NCI-H460 (cell line): ENCODE measurements around a stretch of chr6.

RAMPAGE:
- cytosol, long total RNA, result no peak
- long total RNA, result no peak
- nucleus, long total RNA, result no peak
Measured at GRCh38 chr6:135182124-135182627, 1.1 kb downstream of the MYB start.

DNA sequence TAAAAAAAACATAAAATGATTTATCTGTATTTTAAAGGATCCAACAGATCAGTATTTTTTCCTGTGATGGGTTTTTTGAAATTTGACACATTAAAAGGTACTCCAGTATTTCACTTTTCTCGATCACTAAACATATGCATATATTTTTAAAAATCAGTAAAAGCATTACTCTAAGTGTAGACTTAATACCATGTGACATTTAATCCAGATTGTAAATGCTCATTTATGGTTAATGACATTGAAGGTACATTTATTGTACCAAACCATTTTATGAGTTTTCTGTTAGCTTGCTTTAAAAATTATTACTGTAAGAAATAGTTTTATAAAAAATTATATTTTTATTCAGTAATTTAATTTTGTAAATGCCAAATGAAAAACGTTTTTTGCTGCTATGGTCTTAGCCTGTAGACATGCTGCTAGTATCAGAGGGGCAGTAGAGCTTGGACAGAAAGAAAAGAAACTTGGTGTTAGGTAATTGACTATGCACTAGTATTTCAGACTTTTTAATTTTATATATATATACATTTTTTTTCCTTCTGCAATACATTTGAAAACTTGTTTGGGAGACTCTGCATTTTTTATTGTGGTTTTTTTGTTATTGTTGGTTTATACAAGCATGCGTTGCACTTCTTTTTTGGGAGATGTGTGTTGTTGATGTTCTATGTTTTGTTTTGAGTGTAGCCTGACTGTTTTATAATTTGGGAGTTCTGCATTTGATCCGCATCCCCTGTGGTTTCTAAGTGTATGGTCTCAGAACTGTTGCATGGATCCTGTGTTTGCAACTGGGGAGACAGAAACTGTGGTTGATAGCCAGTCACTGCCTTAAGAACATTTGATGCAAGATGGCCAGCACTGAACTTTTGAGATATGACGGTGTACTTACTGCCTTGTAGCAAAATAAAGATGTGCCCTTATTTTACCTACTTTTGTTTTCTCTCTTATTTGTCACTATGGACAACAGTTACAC, 37.4 kb downstream of the MYB start:
RAMPAGE:
- cytosol, long total RNA, result no peak
- long total RNA, result no peak
- nucleus, long total RNA, result no peak

DNA sequence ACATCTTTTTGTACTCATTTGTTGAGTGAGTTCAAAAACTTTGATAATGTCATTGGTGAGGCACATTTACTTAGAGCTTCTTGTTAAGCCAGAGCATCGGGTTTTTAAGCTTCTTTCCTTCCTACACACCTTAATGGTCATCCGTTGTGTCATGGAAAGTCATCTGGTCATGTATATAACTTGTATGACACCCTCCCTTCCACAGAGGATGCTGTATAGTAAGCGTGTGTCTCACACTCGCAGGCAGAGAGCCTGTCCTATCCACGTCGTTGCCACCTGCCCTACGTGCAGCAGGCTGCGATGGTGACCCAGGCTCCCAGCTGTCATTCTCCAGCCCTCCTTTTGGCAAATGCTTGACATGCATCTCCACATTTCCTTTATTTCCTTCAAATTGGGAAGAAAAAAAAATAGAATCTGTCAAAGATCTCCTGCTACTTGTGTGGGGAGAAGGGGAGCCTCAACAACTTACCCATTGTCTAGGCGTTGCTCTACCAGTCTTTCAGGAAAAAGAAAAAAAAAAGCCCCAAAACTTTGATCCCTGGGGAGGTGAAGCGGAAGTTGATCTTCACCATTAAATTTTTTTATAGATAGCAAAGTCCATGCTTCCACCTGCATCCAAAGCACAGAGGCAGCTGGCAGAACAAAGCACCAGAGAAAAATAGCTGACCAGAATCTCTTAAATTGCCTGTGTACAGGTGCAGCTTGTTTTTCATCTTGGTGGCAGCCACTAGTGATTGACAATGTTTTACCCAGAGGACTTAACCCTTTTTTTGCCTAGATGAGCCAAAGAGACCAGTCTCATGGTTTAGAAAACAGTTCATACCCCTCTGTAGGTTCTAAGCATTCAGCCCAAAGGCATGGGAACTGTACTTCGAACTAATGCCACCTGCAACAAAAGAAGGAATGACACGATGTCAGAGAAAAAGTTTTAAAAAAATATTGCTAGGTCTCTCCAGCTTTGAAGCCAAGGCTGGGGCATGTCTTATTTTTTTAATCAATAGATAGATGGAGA, 85.8 kb downstream of the MYB start:
RAMPAGE:
- cytosol, long total RNA, result no peak
- long total RNA, result no peak
- nucleus, long total RNA, result no peak

GRCh38 chr6:135880292-135881048, 29.0 kb downstream of the PDE7B start:
RAMPAGE:
- cytosol, long total RNA, result no peak
- long total RNA, result no peak
- nucleus, long total RNA, result no peak

DNA sequence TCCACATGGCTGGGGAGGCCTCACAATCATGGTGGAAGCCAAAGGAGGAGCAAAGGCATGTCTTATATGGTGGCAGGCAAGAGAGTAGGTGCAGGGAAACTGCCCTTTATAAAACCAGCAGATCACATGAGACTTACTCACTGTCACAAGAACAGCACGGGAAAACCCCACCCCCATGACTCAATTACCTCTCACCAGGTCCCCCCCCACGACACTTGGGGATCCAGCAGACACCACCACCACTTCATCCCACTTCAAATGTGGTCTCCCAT, 24.6 kb downstream of the MTFR2 start:
RAMPAGE:
- cytosol, long total RNA, result no peak
- long total RNA, result no peak
- nucleus, long total RNA, result no peak

RAMPAGE:
- cytosol, long total RNA, result no peak
- long total RNA, result no peak
- nucleus, long total RNA, result no peak
Measured at GRCh38 chr6:136402142-136402637, 112.5 kb upstream of the BCLAF1 start.

DNA sequence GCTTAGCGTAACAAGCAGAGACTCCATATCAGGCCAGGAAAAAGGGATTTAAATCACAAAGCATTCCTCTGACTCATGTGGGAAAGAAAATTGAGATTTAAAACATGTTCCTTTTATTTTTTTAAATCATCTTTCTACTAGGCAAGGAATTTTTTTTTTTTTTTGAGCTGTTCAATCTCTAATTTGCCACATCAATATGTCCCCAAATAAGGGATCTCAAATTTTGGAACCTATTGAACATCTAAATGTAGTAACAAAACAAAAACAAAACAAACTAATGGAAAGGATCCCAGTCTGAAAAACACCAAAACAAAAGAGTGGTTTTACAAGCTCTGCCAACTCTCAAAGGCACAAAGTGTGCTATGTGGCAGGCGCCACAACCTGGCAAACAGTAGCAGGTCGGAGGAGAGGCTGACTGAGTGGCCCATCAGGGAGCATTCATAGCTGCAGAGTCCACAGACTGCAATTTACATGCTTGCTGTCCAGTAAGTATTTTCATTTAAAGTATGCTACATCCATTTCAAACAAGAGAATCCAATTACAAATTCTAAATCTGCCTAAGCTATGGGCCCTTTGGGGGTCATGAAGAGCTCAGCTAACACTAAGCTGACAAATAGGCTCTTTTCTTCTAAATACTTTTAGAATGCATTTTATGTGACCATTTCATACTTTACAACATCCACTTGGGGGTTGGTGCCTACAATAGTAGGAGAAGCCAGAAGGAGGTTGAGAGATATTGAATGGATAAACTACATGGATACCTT, 115.6 kb downstream of the MAP7 start:
RAMPAGE:
- cytosol, long total RNA, result no peak
- long total RNA, result no peak
- nucleus, long total RNA, result no peak

DNA sequence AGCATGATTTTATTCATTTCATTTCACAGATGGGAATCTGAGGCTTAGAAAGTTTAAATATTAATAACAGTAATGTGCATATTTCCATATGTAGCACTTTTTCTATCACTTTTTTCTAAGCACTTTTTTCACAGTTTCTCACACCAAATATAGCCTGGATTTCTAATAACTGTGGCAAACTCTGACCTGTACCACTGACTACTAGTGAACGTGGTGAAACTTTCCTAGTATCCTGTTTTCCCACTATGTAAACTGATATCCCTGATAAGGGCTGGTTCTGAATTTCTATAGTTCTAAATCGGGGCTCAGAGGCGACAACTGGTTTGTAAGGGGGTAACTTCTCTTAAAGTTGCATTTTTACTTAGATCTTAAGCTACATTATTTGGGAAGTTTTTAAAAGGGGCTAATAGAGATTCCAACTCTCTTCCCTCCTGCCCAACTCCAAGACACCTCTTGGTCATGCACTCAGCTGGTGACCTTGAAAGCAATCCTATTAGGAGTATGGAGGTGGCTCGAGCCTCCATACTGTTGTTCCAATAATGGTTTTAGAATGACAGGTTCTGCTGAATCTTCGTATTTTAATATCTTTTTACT, 32.5 kb downstream of the MAP7 start:
RAMPAGE:
- cytosol, long total RNA, result no peak
- long total RNA, result no peak
- nucleus, long total RNA, result no peak

DNA sequence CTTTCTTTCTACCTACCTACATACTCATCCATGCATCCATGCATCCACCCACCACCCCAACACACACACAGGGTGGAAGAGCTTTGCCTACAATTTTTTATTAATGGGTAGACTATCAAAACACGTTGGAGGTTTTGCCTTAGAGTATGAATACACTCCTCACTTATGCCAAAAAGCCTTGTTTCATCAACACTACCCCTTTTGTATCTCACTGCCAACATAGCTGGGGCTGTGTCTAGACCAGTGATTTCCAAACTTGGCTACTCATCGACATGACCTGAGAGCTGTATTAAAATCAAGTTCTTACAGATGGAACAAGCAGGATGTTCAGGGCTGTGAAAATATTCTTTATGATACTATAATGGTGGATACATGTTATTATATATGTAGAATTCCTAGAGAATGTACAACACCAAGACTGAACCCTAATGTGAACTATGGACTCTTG, 29.0 kb upstream of the MAP7 start:
RAMPAGE:
- cytosol, long total RNA, result no peak
- long total RNA, result no peak
- nucleus, long total RNA, result no peak

GRCh38 chr6:136700852-136701284, 91.4 kb downstream of the MAP3K5 start:
RAMPAGE:
- cytosol, long total RNA, result no peak
- long total RNA, result no peak
- nucleus, long total RNA, result no peak

DNA sequence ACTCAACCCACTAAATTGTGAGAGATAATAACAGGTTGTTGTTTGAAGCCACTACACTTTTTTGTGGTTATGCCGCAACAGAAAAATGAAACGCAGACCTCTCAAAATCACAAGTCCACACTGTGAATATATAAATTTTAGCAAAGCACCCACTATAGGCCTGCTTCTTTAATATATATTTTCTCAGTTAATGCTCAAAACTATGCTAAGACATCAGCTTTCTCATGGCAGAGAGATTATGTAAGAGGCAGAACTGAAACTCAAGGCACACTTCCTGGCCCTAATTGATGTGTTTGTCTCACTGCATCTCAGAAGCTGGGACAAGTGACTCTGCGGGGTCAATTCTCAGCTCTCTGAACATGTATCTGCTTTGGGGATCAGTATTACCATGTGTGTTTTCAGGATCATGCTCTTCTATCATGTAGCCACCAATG, 27.7 kb downstream of the MAP3K5 start:
RAMPAGE:
- cytosol, long total RNA, result no peak
- long total RNA, result no peak
- nucleus, long total RNA, result no peak

RAMPAGE:
- cytosol, long total RNA, result no peak
- long total RNA, result no peak
- nucleus, long total RNA, result no peak
Measured at GRCh38 chr6:136783588-136784306, 8.5 kb downstream of the MAP3K5 start.

DNA sequence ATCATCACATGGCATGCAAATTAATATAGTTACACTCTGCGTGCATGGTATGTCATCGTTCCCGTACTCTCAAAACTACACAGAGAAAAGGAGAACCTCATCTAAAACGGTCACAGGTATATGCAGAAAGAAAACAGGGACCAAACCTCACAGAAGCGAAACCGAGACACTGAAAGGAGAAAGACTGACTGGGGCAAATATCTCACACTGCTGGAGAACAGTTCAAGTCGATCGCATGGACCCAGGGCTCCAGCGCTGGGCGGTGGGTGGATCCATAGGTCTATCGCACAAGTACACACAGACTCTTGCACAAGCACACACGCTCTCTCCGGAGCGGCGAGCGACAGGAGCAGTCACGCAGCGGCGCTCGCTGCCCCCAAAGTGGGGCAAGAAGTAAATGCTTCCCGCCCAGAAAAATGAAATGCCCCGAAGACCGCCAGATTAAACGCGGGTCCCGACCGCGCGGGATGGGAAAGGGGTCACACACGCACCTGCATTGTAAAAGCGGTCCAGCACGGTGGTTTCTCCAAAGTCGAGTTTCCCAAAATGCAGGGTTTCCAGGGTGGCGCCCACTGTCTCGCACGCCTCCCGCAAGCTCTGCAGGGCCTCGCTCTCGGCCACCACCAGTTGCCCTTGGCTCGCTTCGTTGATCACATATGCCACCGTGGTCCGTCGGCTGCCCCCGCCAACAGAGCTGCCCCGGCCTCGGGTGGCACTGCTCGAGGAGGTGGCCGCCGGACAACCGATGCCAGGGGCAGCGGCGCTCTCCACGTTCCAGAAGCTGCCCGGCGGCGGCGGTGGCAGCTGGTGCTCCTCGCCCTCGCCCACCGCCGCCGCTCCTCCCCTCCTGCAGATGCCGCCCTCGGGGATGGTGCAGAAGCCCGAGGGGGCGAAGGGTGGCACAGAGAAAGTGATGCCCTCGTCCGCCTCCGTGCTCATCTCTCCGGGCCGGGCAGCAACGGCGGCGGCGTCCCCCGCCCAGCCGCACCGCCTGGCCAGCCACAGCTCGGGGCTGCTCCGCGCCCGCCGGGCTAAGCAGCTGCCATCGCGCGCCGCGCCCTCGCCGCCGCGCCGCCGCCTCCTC, 716 bp downstream of the MAP3K5 start:
RAMPAGE:
- cytosol, long total RNA, result no peak
- long total RNA, result no peak
- nucleus, long total RNA, result no peak

GRCh38 chr6:136820424-136821050, 1.9 kb upstream of the PEX7 start:
RAMPAGE:
- cytosol, long total RNA, result no peak
- long total RNA, result no peak
- nucleus, long total RNA, result no peak

GRCh38 chr6:137217748-137218274, 1.4 kb downstream of the IFNGR1 start:
RAMPAGE:
- cytosol, long total RNA, result no peak
- long total RNA, result no peak
- nucleus, long total RNA, result no peak

GRCh38 chr6:137350421-137350773, 131.2 kb upstream of the IFNGR1 start:
RAMPAGE:
- cytosol, long total RNA, result no peak
- long total RNA, result no peak
- nucleus, long total RNA, result no peak

GRCh38 chr6:137431672-137432065, 62.5 kb downstream of the OLIG3 start:
RAMPAGE:
- cytosol, long total RNA, result no peak
- long total RNA, result no peak
- nucleus, long total RNA, result no peak

GRCh38 chr6:137490044-137490603, 4.1 kb downstream of the OLIG3 start:
RAMPAGE:
- cytosol, long total RNA, result no peak
- long total RNA, result no peak
- nucleus, long total RNA, result no peak

GRCh38 chr6:137811162-137811780, 55.8 kb upstream of the TNFAIP3 start:
RAMPAGE:
- cytosol, long total RNA, result no peak
- long total RNA, result no peak
- nucleus, long total RNA, result no peak

DNA sequence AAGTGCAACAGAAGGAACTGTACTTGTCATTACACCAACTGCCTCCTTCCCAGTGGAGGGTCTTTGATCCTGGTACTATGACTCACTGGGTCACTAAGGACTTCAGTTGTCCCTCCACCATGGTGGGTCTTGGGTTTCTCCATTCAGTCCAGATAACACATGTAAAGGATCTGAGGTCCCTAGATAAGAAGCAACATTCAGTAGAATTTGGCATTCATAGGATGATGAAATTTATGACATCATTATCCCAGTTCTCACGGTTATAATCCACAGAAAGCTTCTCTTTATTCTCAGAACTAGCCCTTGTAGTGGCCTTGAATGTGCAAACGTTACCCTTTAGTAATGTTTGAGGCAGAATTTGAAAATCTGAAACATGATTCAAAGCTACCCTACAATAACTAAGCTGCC, 3.8 kb upstream of the TNFAIP3 start:
RAMPAGE:
- cytosol, long total RNA, result no peak
- long total RNA, result no peak
- nucleus, long total RNA, result no peak